Tongue (tissue), 2 donors: ENCODE measurements around the genes BMT2 and CFTR.

DNA sequence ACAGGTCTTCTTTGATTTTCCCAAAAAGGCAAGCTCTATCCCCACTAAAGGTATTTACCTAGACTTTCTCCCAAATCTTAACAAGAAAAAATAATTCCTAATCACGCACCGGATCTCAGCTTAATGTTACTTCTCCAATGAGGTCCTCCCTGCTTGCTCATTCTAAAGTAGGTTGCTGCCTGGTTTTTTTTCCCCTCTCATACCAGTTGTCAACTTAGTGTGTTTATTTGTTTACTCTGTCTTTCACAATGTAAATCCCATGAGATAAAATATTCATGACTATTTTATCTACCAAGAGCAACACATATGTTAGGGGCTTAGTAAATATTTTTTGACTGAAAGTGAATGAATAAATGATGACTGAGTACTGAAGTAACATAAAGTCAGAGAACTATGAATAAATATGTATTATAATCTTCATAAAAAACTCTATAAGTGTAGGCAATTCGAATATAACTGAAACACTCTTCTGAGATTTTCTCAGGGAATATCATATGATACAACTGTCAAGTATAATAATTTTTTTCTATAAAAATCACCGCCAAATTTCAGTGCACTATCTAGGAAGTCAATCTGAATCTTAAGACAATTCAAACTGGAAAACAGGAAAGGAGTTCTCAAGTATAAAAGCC, 140.6 kb downstream of the LRRN3 start:
- RAMPAGE, long total RNA: no peak

GRCh38 chr7:111399908-111400801, 162.1 kb downstream of the IMMP2L start:
- RAMPAGE, long total RNA: no peak

GRCh38 chr7:111817951-111818536, 255.8 kb upstream of the IMMP2L start:
- RAMPAGE, long total RNA: no peak

GRCh38 chr7:112086055-112086801, 120.0 kb downstream of the DOCK4 start:
- RAMPAGE, long total RNA: no peak

DNA sequence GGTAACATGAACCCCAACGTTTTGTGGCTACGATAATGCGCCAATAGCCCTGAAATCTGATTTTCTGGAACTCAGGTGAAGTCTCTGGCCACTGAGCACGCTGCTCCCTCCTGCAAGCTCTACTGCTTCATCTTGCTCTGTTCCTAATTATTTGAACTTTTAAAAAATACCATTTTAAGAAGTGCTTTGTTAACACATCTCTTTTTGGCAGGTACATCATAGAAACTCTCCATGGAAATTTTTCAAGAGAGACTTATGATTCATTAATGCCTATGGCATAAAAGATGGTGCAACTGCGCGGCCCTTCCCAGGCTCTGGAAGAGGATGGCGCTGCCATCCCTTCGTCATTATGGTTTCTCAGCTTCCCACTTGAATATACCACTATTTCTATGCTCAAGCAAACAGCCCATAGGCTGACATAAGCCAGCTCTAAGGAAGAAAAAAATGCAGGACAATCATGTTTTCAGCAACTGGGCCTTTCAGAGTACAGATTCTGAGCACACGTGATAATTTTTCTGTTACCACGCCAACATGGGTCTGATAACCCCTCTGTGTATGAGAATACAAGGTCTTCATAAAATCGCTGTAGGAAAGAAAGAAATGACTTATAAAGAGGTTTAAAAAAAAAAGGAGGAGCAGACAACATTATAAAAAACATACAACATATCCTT, 57.2 kb downstream of the DOCK4 start:
- RAMPAGE, long total RNA: no peak

- RAMPAGE, long total RNA: no peak
These were observed 100.7 kb upstream of the IFRD1 start for GRCh38 chr7:112349281-112350206.

DNA sequence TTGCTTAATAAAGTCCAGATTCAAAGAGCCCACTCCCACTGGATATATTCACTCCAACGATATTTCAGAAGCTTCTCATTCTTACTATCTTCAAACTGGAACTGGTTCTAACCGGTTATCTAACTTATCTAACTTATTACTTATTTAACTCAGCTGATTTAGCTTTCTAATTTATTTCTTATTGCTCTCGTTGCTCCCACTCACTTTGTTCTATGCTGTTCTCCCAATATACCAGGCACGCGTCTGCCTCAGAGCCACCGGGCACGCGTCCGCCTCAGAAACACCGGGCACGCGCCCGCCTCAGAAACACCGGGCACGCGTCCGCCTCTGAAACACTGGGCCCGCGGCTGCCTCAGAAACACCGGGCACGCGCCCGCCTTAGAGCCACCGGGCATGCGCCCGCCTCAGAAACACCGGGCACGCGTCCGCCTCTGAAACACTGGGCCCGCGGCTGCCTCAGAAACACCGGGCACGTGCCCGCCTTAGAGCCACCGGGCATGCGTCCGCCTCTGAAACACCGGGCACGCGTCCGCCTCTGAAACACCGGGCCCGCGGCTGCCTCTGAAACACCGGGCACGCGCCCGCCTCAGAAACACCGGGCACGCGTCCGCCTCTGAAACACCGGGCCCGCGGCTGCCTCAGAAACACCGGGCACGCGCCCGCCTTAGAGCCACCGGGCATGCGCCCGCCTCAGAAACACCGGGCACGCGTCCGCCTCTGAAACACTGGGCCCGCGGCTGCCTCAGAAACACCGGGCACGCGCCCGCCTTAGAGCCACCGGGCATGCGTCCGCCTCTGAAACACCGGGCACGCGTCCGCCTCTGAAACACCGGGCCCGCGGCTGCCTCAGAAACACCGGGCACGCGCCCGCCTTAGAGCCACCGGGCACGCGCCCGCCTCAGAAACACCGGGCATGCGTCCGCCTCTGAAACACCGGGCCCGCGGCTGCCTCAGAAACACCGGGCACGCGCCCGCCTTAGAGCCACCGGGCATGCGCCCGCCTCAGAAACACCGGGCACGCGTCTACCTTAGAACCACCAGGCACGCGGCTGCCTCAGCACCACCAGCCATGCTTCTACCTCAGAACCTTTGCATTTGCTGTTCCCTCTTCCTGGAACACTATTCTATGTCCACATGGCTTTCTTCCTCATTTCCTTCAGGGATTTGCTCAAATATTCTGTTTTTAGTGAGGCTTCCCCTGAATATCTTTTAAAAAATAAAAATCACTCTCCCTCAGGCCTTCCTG, 58.8 kb upstream of the IFRD1 start:
- RAMPAGE, long total RNA: no peak

GRCh38 chr7:112467849-112468306, 12.9 kb upstream of the LSMEM1 start:
- RAMPAGE, long total RNA: no peak

DNA sequence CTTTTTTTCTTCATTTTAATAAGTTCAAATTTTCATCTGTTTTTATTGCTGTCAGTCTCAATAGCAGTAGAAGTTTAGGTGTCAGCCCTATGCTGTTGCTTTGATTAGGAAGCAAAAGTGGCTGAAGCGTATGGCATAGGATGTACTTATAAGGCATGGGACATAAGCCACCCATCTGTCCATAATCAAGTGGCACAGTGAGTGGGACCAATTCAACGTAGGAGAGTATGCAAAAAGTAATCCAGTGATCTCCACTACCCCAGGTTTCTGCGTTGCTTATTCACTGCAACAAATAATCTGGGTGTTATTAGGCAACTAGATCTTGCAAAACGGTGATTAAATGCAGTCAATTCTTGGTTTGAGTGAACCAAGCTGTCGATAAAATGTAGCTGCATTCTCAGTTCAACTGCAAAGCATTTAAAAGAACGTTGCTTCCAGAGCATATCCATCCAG, 4.9 kb downstream of the LSMEM1 start:
- RAMPAGE, long total RNA: no peak

- RAMPAGE, long total RNA: start-site peak on the minus strand at chr7:112939765-112939899, 381 and 107 reads in 2 replicates
These were observed at the start of gene BMT2 for GRCh38 chr7:112938979-112939981. Gene BMT2 (minus strand): TSS chr7:112939875.

DNA sequence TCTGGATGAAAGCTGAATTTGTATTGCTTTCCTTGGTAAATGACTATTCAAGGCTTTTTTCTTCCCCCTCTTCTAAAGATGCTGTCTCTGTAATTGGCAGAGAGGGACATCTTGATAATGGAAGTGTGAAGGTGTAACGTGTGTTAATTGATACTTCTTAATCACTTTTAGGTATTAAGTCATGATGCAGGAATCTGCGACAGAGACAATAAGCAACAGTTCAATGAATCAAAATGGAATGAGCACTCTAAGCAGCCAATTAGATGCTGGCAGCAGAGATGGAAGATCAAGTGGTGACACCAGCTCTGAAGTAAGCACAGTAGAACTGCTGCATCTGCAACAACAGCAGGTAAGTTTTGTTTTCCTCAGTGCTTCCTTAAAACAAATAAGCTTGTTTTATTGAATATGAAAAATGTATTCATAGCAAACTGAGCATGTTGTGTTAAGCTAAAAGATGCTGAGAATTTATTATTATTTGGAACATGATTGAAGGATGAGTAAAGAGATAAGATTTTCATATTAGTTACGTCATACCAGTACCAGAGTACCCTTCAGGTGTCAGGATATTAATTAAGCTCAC, 11.8 kb downstream of the FOXP2 start:
- RAMPAGE, long total RNA: no peak

GRCh38 chr7:114509591-114510083, 95.0 kb downstream of the FOXP2 start:
- RAMPAGE, long total RNA: no peak

DNA sequence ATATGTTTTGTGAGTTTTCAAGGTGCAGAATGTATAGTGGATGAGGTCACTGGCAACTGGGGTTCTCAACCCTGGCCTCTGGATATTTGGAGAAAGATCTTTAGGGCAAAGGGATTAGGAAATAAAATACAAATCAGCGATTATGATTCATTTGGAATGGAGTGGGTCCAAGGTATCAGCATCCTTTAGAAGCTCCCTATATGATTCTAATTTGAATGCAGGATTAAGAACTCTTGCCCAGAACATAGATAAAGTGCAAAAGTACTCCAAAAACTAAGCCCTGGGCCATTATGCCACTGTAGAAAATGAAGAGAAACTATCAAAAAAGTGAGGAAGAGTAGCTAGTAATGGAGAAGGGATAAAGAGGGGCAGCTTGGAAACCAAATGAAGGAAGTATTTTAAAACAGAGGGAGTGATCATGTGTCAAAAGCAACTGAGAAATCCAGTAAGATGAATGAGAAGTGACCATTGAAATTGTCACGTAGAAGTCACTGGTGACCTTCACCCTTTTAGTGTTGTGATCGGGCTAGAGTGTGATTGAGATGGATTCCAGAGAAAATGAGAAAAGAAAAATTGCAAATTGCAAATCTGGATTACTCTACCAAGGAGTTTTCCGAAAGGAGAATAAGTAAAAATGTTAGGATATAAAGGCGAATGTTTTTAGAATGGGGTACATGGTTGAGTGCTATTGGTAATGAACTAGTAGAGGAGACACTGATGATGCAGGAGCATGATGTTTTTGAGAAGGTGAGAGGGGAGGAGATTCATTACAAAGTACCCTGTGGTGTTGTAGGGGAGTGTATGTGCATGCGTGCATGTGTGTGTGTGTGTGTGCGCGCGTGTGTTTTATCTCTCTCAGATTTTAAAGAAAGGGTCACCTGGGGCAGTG, 74.9 kb downstream of the MDFIC start:
- RAMPAGE, long total RNA: no peak

GRCh38 chr7:115110488-115111137, 188.7 kb downstream of the MDFIC start:
- RAMPAGE, long total RNA: no peak

DNA sequence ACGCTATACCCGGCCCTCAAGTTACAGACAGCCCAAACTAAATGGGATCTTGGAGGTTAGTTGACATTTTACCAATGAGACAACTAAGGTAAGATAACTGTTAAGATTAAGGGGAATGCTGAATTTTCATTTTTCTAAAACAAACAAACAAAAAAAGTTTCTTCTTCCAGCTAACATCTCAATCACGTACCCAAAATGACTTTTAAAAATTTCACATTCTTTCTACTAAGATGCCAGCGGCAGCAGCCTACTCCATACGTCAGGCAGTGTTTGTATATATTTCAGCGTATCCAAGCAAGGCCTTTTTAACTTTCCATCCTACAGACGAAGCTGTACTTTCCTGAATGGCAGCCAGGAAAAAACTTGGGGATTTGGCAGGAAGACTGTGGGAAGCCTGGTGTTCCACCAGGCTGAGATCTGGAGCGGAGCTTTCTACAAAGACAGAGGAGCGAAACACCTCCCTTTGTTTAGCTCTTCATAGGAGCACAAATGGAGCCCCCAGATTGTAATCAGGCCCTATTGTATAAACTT, 143.7 kb downstream of the TES start:
- RAMPAGE, long total RNA: no peak

- RAMPAGE, long total RNA: no peak
These were observed 51.6 kb upstream of the CAPZA2 start for GRCh38 chr7:116810788-116811149.

DNA sequence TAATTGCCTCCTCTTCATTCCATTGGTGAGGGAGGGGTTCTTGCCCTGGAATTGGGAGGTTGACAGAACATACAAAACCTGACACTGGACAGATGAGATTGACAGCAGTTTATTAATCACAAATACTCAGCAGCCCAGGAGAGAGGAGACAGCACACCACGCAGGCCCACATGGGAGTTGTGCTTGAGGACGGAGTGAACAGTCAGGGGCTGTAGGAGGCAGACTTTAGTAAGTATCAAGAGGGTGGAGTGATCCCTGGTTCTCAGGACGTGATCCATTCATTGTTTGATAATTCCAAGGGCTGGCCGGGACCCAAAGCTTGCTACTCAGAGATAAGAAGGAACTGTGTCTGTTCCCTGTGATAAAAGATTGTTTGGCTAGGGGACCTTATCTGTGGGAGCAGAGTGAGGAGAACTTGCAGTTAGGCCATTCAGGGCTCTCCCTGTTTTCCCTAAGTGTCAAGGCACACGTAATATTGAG, 14.3 kb downstream of the CAPZA2 start:
- RAMPAGE, long total RNA: no peak

GRCh38 chr7:117072538-117073211, 119.4 kb downstream of the ST7 start:
- RAMPAGE, long total RNA: no peak

DNA sequence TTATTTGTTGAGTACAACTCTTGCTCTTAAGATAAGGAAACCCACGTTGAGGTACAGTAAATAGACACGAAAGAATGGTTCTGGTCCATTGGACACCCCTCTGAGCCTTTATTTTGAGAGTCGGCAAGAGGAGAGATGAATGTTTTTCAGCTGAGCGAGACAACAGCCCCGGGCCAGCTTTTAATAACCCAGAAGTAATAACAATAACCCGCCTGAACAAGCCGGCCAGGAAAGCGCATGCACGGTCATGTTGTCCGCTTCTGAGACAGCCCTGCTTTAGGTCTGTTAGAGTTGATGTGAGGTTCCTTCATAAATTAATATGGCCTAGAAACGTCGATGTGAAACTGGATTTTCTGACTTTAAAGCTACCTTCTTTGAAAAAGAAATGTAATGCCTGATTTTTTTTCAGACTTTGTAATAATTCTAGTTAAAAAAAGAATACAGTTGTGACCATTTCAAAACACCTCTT, 48.9 kb downstream of the WNT2 start:
- RAMPAGE, long total RNA: no peak

GRCh38 chr7:117479261-117480398, at the start of gene CFTR:
Gene CFTR (plus strand): TSS chr7:117480025.
- RAMPAGE, long total RNA: no peak